ENCODE measurements around a stretch of chr22.

DNA sequence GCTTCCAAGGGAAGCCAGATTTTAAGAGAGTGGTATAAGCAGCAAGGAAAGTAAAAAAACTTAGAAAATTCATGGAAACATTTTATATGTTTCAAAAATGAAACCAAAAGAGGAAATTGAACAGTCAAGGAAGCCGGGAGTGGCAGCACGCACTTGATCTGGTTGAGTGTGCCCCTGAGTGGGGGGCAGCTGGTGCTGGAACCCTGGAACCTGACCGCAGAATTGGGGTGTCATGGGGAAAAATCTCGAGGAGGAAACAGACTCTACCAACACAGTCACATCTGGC lies 14.0 kb downstream of the MICALL1 start:
- PRO-cap: no peak

- PRO-cap: unidirectional peak, plus-strand start at chr22:37986057
These were observed 1.6 kb upstream of the SOX10 start for GRCh38 chr22:37985632-37986777.

DNA sequence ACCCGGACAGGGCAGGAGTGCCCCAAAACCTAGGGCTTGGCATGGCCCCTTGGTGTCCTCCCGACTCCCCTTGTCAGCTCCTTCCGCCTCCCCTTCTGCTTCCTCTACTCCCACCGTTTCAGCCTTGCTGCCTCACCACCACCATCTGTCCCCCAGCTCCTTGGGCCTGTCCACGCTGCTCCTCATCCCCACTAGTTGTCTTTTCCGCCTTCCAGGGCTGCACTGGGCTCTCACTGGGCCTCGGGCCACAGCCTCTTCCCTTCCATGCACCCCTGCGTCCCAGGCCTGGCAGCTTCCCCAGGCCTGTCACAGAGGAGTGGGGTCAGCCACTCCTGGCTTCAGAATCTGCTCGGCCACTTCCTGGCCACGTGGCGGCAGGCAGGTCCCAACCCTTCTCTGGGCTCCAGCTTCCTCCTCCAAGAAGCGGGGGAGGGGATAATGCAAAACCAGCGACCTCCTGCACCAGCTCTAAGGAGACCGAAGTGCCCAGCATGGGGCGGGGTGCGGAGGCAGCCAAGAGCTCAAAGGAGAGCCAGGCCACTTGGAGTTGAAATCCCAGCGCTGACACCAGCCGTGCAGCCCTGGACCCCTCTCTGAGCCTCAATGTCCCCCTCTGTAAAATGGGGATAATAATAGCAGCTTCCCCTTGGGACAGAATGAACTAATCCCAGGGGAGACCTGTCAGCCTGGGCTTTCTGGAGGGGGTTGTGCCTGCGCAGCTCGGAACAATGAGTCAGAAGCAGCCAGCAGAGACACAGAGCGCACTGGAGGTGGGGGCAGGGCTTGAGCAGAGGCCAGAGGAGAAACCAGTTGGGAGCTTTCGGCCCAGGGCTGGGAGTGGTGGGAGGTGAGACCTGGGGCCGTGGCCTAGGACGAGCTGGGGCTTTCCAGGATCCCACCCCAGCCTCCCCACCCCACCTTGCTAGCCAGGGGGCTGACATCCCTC lies 22.9 kb upstream of the PICK1 start:
- PRO-cap: unidirectional peak, minus-strand start at position 310 of the sequence; unidirectional peak, minus-strand start at position 347 of the sequence

DNA sequence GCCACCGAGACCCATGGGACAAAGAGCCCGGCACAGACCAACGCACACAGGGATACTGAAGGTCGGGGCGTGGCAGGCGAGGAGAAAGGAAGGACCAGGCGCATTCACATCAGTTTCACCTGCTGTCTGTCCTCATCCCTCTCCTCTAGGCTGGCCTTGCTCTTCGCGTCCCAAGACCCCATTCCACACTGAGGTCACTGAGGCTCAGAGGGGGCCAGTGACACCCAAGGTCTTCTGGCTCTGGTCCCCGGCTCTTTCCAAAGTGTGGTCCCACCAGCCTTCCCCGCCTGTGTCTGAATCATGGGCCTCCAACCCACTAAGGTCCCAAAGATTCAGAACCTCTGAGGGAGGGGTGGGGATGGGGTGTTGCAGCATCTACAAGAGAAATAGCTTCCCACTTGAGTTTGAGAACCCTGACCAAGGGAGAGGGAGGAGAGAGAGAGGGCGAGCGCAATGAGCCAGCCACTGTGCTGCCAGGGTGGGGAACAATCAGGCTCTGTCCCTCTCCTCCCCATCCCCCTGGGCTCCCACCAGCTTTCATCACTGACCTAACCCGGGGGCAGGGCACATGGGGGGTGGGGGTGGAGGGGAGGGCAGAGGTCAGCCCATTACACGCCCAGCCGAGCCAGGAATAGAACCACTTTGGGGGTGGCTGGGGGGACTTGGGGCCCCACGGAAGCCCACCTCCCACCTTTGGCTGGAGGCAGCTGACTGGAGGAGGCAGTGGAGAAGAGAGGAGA lies 7.1 kb upstream of the PICK1 start:
- PRO-cap: unidirectional peak, minus-strand start at position 291 of the sequence

- PRO-cap: no peak
These were observed 437 bp upstream of the SLC16A8 start for GRCh38 chr22:38084354-38084887.

- PRO-cap: no peak
These were observed 10.1 kb upstream of the BAIAP2L2 start for GRCh38 chr22:38120619-38120951.

- PRO-cap: bidirectional peak, plus-strand start at chr22:38181146, minus-strand start at chr22:38181103
These were observed 693 bp downstream of the PLA2G6 start for GRCh38 chr22:38180711-38181562.

DNA sequence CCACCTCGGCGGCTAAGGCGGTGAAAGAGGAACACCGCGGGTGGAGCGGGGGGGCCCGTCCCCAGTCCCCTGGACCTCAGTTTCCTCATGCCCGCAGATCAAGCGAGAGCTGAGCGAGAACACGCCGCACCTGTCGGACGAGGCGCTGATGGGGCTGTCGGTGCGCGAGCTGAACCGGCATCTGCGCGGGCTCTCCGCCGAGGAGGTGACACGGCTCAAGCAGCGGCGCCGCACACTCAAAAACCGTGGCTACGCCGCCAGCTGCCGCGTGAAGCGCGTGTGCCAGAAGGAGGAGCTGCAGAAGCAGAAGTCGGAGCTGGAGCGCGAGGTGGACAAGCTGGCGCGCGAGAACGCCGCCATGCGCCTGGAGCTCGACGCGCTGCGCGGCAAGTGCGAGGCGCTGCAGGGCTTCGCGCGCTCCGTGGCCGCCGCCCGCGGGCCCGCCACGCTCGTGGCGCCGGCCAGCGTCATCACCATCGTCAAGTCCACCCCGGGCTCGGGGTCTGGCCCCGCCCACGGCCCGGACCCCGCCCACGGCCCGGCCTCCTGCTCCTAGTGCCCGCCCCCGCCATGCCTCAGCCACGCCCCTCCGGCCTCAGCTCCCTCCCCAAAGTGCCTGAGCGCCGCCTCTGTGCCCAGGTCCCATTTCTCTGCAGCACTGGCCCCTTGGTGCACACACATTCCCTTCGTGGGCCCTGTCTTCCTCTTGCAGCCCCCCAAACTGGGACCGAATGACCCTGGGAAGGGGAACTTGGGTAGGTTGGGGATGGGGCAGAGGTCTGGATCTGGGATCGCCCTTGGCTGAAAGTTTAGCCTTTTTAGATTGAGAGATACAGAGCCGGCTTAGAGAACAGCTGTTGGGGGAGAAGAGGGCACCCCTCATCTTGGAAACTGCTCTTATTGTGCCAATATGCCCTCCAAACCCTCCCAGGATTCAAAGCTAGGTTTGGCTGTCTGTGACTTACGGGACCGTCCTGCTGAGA lies 12.8 kb downstream of the MAFF start:
- PRO-cap: unidirectional peak, plus-strand start at position 335 of the sequence; bidirectional peak, plus-strand start at position 646 of the sequence, minus-strand start at position 498 of the sequence

GRCh38 chr22:38236739-38237574 lies 35.2 kb downstream of the MAFF start:
- PRO-cap: no peak

DNA sequence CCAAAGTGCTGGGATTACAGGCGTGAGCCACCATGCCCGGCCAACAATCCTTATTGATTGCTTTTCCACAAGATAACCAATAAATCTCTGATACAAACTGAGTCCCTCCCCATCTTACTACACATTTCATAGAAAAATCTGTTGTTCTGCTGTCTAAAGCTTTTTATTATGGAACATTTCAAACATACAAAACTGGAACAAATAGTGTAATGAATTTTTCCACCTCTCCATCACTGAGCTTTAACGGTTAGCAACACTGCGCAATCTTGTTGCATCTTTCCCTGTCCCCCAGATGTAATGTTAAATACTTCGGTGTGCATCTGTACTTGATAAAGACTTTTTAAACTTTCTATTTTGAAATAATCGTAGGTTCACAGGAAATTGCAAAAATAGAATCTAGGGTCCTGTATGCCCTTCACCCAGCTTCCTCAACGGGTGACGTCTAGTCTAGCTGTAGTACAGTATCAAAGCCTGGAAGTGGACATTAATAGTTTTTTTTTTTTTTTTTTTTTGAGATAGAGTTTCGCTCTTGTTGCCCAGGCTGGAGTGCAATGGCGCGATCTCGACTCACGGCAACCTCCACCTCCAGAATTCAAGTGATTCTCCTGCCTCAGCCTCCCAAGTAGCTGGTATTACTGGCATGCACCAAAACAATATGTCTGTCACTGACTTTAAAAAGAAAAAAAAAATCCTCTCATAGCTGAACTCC lies 16.2 kb downstream of the TMEM184B start:
- PRO-cap: no peak

- PRO-cap: no peak
These were observed 898 bp downstream of the CSNK1E start for GRCh38 chr22:38316426-38316644.

DNA sequence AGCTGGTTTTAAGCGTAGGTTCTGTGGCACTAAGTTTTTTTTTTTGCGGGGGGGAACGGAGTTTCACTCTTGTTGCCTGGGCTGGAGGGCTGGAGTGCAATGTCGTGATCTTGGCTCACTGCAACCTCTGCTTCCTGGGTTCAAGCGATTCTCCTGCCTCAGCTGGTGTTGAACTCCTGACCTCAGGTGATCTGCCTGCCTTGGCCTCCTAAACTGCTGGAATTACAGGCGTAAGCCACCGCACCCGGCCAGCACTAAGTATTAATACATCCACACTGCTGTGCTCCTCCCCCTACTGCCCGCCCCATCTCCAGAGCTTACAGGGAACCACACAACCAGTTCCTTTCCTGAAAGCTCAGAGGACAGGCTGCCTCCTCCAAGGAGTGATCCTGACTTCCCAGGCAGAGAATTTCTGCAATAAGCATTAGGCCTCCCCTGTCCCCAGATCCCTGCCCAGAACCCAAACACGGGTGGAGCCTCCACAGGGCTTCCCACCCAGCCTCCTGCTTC lies 33.1 kb upstream of the CSNK1E start:
- PRO-cap: no peak

- PRO-cap: bidirectional peak, plus-strand start at chr22:38398545, minus-strand start at chr22:38398492; bidirectional peak, plus-strand start at chr22:38399043, minus-strand start at chr22:38398915
These were observed 56.6 kb downstream of the KCNJ4 start for GRCh38 chr22:38398115-38399152.

GRCh38 chr22:38422918-38423571 lies 32.0 kb downstream of the KCNJ4 start:
- PRO-cap: no peak

DNA sequence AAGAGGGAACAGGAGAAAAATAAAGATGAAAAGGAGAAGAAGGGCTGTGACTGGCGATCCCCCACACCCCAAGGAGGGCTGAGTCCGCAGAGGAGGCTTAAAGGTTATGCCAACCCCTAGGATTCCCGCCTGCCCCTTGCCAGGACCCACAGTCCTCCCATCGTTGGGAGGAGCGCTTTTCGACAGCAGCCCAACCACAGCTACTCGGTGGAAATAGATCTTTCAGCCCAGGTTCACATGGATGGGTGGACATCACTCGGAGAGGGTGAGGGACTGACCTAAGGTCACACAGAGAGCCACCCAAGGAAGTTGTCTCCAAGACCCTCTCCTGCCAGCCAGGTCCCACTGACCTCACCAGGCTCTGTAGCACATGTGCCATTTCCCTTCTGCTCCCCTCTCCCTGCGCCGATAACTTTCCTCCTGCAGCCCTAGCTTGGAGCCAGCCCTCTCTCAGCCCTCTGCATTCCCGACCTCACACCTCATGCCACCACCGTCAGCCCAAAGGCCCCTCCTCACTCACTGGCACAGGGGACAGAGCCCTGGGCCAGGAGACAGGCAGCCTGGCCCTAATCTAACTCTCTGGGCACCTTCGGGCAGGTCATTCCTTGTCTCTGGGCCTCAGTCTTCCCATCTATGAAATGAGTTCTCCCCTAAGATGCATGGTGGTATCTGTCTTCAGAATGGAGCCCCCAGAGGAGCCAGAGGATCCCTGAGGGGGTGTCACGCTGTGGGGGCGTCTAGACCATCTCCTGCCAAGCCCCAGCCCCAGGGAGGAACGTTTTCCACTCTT lies 4.7 kb downstream of the KCNJ4 start:
- PRO-cap: no peak

DNA sequence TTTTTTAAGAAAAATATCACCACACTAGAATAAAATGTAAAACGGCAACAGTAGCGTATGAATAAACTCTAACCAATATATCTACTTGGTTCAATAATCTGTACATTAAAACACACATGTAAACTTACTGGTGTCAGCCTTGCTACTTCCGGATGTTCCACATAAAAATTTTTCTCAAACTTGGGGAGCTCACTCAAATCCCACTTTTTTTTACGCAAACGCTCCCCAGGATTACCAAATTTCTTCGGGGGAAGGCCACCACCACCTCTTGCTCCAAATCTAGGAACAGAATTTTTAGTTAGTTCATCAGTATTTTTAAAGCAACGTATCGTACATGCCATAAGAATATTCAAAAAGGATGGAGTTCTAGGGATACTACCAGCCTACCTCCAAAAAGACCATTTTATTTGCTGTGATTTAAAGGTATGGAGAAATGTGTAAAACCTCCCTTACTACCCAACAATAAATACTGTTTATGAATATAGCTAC lies 5.1 kb downstream of the DDX17 start:
- PRO-cap: no peak

DNA sequence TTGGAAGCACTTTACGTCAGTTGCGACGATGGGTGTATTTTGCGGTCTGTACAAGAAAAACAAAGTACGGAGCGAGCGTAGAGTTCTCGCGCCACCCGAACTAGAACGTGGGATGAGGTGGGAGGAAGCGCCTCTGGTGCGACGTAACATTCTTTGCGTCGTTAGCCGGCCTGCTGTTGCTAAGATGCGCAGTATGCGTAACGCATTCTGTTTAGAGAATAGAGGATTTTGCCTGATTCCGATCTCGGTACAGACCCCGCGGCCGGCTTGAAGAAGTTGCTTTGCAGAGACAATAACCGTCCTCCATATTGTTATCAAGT lies 266 bp upstream of the DDX17 start:
- PRO-cap: bidirectional peak, plus-strand start at position 235 of the sequence, minus-strand start outside the sequence

DNA sequence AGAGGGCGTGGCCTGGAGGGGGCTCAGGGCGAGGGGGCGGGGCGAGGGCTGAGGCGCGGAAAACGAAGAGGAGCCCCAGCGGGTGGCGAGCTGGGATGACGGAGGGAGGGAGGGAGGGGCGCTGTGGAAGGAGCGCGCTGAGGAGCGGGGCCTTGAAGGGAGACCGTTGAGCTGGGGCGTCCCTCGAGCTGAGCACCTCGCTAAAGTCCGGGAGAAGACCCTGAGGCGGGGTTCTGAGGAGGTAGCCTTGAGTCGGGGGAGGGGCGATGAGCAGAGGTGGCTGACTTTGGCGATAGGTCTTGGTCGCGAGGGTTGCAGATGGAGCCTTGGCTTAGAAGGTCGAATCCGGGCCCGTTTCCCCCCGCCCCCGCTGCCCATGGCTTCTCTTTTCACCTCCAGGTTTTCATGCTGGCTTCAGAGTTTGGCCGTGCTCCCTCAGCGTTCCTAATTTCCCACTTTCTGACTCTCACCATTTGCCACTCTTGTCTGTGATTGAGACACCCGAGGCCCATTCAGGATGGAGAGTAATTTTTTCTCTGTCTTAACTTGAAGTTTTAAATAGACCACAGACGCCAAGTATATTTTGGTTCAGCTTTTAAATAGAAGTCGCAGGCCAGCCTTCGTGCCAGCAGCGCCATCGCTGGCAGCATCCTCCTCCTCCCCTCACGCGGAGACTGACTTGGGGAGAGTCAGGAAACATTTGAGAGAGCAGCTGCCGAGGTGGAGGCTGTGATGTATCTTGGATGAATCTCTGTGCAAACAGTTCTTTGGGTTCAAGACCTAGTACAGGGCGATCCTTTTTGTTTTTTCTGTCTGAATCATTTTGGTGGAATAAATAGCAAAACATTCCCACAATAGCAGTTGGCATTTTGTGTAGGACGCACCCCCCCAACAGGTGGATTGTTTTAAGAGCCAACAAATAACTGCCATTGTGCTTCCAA lies 641 bp upstream of the DMC1 start:
- PRO-cap: bidirectional peak, plus-strand start at position 130 of the sequence, minus-strand start outside the sequence; unidirectional peak, minus-strand start at position 676 of the sequence

DNA sequence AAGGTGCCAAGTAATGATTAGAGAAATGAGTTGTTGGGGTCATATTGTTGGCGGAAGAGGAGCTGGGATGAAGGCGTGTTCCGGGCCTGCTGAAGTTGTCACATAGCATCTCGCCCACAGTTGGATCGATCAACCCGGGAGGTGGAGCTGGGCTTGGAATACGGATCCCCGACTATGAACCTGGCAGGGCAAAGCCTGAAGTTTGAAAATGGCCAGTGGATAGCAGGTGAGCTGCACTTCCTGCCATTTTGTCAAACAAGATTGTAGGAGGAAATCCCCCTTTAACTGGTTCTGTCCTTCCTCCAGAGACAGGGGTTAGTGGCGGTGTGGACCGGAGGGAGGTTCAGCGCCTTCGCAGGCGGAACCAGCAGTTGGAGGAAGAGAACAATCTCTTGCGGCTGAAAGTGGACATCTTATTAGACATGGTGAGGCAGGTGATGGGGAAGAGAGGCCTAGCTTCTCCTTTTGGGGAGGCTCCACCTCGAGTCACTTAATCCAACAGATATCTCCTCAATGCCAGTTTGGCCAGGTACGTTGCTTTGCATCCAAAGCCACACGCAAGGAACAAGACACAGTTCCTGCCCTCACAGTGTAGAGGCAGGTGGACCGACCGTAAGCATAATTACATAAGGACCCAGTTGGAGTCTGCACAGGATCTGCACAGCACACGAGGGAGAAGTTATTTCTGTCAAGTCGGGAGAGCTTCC lies 10.8 kb upstream of the TOMM22 start:
- PRO-cap: no peak

GRCh38 chr22:38707157-38707800 lies 1.5 kb downstream of the GTPBP1 start:
- PRO-cap: bidirectional peak, plus-strand start at chr22:38707661, minus-strand start at chr22:38707522

All from left colon (tissue), 1 donor.